Mesenteric fat pad (tissue), 1 donor: ENCODE measurements around a stretch of chr16.

GRCh38 chr16:85031367-85031926, 3.9 kb downstream of the KIAA0513 start:
- PRO-cap: no peak

DNA sequence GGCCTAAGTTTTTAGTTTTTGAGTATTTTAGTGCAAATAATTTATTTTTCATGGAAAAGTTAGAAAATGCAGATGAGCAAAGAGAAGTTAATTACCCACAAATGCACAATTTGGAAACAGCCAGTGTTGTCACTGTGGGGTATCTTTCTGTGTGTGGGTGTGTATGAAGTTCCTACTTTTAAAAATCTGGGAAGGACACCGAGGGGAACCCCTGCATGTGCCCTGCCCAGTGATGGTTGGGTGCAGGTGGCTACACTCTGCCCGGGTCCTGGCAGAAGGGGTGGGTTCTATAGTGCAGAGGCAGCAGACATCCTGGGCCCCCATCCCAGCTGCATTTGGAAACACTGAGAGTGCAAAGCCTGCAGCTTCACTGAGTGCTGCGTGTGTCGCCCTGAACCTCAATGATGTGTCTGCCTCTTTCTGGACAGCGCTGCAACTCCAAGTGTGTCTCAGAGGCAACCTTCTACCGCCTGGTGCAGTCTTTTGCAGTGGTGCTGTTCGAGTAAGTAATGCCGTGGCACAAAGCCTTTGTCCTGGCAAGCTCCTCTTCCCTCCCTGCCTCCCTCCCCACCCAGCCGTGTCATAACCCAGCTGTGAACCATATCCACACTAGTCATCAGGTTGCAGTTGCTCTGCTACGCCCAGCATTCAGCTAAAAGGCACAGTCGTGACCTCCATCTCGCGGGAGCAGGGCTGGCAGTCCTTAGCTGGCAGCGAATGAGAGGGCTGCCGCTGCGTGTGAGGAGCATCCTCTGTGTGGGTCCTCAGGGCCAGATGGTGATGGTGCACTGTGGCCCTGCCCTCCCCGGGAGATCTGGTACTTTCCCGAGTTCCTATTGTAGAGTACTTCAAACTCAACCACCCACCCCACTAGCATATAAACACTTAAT, 39.5 kb downstream of the CIBAR2 start:
- PRO-cap: no peak

DNA sequence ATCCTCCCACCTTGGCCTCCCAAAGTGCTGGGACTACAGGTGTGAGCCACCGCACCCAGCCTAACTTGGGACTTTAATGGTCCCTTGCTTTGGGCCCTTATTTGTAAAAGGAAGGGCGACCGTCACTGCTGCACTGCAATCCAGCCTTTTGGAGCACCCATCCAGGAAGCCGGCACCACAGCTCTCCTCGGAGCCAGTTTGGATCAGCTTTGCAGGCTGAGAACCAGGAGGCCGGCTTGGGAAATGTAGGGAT, 183.5 kb upstream of the CIBAR2 start:
- PRO-cap: no peak

GRCh38 chr16:85303350-85303670, 191.0 kb upstream of the CIBAR2 start:
- PRO-cap: no peak

DNA sequence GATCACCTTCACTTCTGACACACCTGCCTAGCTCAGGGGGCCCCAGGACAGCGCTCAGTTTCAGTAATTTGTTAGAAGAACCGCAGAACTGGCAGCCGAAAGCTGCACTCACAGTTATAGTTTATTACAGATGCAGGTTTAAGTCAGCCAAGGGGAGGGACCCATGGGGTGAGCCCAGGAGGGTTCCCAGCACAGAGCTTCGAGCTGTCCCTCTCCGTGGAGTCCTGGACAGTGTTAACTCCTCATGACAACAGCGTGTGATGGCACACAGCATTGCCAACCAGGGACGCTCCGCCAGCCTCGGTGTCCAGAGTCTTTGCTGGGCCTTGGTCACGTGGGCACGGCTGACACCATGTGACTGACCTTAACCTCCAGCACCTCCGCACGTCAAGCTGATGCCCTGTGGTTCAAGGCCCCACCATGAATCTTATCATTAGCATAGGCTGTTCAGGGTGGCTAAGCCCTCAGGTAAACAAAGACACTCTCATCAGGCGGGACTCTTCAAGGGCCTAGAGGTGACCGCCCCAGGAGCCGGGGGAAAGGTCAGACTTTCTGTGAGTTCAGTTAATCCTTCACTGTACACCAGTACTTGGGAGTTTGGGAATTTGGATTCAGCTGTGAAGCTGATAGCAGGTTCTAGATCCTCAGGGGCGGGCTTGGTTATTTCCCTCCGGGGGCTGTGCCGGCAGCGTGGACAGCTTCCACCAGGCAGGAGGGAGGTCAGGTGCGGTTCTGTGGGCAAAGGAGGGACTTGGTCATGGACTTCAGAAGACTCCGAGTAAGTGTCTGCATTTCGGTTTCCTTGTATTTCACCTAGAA, 195.3 kb upstream of the CIBAR2 start:
- PRO-cap: no peak

GRCh38 chr16:85309584-85309809, 197.2 kb upstream of the CIBAR2 start:
- PRO-cap: no peak

DNA sequence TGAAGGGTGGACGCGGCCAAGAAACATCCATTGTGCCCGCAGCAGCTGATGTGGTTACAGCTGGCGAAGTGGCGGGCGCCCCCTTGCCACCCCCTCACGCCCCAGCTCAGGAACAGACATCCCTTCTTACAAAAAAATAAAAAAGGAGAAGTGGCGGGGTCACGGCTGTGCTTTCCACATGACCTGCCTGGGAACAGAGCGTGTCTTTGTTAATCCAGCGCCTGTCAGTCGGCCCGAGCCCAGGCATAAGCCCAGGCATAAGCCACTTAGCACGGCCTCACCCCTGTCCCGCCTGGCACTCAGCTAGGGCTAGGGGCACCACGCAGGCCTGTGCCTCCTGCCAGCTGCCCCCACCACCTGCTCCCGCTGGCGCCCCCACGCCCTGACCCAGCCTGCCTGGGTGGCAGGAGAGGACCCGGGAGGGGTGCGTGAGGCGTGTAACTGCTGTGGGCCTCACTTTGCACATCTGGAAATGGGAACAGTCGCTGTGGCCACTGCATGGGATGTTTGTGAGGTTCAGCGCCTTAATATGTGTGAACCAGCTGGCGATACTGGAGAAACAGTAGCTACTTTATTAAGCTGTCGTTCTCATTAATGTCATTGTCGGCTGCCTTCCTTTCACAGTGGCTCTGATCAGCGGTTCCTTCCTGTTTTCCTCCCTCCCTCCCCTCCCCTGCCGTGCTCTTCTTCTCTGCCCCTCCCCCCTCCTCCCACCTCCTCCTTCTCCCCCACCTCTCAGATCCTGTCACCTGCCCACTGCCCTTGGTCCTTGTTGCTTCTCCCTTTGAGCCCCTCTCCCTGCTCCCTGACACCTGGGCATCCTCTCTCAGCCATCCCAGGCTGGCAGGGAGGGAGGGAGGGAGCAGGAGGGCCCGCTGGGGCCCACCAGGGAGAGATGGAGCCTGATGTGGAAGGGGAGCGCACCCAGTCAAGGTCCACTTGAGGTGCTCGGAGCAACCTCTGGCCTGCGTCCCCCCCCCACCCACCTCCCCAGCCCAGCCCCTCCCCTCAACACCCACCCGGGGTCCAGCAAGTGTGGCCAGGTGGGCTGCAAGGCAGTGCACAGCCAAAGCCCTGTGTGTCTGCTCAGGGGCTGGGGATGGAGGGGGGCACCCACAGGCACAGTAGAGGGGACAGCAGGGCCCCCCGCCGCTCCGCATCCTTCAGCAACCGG, 197.9 kb upstream of the CIBAR2 start:
- PRO-cap: no peak

- PRO-cap: no peak
These were observed 199.5 kb upstream of the CIBAR2 start for GRCh38 chr16:85311849-85312048.

DNA sequence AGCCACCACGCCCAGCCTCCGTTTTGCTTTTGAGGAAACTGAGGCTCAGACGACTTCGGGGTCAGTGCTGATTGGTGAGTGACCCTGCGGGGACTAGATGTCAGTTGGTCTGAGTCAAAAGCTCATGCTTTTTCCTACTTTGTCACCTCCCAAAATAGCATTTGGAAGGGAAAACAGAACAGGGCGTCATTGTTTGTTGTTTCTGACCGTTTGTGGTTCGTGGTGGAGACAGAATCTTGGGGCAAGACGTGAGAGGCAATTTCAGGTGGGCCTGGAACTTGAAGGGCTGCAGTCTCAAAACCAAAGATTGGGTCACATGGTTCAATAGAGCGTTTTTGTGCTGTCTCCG, 210.6 kb upstream of the CIBAR2 start:
- PRO-cap: no peak

DNA sequence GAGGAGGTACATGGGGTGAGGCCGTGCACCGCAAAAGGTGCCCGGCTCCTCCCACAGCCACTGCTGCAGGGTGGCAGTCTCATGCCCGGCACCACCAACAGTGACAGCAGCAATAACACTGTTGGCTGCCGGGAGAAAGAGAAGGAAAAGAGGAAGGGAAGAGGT, 223.2 kb upstream of the CIBAR2 start:
- PRO-cap: no peak

GRCh38 chr16:85339168-85339416, 226.8 kb upstream of the CIBAR2 start:
- PRO-cap: no peak

GRCh38 chr16:85416300-85416818, 196.8 kb upstream of the GSE1 start:
- PRO-cap: no peak

DNA sequence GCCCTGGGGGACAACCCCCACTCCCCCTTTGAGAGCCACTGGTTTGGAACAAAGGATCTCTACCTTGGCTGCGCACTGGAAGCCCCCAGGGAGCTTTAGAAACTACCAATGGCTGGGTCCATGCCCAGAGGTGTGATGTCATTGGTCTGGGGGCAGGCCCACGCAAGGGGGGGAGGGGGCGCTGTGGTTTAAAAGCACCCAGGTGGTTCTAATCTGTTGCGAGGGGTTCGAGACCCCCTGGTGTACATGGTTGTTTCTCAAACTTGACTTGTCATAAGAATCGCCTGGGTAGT, 151.8 kb upstream of the GSE1 start:
- PRO-cap: no peak

- PRO-cap: no peak
These were observed 98.0 kb upstream of the GSE1 start for GRCh38 chr16:85514976-85515641.

GRCh38 chr16:85529607-85530120, 83.5 kb upstream of the GSE1 start:
- PRO-cap: no peak

DNA sequence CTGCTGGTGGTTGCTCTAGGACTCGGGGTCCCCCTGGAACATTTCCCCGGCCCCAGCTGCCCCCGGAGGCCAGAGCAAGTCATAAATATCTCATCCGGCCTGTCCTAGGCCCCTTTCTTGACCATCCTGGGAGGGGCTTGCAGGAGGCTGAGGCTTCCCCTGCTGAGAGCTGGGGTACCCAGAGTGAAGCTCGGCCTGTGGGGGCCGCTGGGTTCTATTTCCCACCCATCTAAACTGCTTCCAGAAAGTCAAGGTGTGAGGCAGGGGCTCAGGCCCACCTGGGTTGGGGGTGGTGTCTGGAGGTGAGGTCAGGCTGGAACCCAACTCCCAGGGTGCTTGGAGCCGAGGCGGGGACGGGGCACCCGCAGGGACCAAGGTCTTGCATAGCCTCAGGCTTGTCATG, 51.5 kb upstream of the GSE1 start:
- PRO-cap: no peak

GRCh38 chr16:85602966-85603308, 10.2 kb upstream of the GSE1 start:
- PRO-cap: no peak

DNA sequence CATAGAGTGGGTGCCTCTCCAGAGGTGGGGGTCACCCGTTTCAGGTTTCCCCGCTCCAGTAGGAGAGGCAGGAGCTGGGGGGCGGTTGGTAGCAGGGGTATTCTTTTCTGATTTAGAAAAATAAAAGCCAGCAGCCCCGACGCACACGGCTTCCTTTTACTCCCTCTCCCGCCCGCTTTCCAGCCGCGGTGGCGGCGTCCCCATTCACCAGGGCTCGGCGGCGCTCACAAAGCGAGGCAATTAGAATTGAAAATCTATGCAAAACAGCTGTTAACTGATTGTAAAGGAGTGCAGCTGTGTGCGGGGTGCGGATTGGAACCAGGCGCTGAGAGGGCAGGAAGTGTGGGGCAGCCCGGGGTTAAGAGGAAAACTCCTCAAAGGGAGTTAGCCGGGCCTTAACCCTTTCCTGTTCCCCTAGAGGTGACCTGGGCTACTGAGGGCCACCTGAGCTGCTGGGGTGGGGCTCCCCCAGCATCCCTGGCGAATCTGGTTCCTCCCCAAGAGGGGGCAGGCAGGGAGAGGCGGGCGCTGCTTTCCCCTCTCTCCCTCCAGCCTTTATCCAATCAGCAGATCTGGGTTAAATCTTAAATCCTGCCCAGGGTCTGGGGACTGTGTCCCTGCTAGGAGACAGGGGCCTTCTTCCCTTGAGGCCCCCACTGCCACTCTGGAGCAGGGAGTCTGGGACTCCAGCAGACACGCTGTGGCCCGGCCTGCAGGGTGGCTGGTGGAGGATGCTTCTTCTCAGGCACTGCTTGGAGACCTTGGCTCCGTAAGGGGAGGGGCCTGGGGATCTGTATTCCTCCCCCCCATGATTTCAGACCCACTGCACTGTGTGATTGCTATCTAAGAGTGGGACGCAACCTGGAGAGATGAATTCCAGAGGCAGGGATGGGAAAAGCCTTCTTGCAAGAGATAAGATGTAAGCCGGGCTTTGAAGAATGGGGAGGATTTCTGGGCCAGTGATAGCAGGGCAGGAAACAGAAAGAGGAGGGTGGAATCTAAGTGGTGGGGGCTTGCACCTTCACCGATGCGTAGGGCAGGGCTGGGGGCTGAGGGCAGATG, 5.6 kb upstream of the GSE1 start:
- PRO-cap: no peak

DNA sequence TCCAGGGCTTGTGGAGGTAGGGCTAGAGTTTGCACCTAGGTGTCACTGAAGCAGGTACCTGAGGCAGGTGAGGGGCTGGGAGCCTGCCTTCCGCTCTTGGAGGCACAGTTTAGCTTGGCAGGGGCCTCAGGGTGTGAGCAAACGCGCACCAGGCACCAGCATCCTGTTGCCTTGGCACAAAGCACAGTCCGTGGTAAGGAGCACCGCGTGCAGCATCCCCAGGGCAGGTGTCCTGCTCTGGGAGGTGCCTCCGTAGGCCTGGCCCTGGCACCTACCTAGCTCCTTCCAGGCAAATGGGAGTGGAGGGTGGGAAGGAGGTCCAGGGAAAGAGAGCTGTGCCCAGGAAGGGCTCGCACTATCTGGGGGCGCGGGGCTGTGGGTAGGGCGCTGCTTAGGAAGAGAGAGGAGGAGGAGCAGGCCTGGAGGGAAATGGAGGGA, 3.1 kb upstream of the GSE1 start:
- PRO-cap: no peak

DNA sequence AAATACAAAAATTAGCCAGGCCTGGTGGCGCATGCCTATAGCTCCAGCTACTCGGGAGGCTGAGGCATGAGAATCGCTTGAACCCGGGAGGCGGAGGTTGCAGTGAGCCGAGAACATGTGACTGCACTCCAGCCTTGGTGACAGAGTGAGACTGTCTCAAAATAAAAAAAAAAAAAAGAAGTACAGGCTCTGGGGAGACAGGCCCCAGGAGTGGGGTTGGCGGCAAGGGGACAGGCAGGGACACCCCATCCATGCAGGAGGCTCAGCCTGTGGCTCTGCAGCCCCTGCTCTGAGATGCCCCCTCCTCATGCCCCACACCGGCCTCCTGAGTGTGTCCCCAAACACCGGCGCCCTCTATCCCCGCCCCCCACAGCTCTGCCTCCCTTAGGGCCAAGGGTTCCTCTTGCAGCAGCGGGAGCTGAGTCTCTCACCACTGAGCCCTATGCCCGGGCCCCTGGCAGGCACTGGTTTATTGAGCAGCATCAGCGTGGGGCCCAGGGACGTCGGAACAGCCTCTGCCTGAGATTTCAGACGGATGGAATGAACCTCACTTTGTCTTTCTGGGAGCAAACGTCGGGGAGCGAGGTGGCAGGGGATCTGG, 4.9 kb upstream of the C16orf74 start:
- PRO-cap: no peak